Brain (tissue), 1 donor: ENCODE measurements around a stretch of chr6.

DNA sequence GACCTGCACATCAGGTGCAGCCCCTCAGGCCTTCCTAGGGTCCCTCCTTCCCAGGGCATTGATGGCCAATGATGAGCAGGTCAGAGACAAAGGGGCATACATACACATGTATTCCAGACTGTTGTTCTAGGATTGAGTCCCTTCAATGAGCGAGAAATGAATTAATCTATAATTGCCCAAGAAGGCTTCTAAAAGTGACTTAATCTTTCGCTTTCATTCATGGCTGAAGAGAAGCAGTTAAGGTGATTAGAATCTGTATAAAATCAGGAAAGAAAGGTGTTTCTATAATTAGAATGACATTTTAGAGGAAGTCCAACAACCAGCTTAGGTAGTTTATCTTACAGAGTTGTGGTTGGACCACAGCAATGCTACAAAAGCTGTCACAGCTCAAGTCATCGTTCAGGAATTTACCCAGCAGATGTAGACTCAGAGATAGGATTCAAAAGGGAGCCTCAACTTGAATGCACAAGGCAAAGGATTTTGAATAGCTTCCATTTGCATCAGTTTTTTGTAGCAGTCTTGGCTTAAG lies 27.0 kb upstream of the TBC1D7 start:
- RRBS = no CpG with 5 or more reads among the region's 3 CpGs

DNA sequence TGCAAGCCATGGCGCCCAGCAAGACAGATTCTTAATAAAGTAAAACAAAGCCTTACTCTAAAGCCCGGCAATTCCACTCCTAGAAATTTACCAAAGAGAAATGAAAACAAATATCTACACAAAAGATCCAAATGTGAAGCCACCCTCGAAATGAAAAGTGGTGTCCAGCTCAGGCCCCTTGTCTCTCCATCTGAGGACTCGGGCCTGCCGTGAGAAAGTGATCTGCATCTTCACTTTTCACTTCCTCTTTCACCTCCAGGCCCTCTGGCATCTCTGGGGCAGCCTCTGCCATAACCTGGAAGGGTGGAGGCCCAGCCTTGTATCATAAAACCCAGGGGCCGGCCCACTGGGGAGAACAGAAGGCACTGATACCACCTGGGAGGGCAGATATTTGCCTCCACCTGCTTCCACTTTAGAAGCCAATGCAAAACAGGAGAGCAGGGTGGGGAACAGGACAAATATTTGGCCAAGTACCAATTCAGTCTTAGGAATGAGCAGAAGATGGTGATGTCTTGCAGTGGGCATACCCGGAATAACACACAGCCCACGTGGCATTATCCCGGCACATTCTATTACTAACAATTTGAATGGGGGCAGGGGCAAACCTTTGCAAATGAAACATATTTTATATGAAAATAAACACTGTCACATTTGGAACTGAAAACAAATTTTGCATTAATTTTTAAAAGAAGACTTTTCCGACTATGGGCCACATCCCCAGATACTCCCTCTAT lies 69.0 kb upstream of the TBC1D7 start:
- RRBS = no CpG with 5 or more reads among the region's 10 CpGs

DNA sequence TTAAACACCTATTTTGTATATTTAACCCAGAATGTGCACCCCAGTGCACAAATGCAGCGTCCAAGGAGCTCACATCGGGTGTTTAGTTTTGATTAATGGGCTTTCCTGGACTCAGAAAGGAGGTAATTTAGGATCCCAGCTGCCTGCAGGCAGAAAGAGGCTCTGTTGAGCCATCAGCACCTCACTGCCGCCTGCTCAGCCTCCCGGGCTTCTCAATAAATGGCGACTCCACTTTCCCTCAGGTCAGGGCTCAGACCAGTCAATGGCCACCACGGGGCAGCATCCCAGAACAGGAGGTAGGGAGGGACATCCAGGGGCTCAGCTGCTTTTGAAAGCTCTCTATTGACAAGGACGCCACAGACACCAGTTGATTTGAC lies 70.2 kb upstream of the TBC1D7 start:
- RRBS = no CpG with 5 or more reads among the region's 7 CpGs

DNA sequence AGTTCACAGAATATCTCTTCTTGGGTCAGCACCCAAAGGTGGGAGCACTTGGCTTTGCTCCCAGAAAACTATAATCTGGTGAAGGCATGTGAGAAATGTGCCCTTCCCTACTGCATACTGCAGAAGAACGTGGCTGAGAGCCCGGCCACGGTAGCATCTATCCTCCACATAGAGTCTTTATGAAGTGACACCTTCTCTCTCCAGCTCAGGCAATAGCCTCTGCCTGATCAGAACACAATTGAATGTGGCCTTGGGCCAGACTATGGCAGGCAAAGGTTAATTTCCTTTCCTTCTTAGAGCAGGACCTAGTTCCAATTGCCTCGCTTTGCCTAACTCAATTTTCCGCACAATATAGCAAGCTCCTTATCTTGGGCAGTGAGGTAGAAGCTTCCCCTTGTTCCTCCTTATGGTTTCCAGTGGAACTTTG lies 79.4 kb downstream of the GFOD1 start:
- RRBS = no CpG with 5 or more reads among the region's 5 CpGs

- RRBS = no CpG with 5 or more reads among the region's 5 CpGs
Observed at GRCh38 chr6:13453602-13454356, 33.6 kb downstream of the GFOD1 start.

DNA sequence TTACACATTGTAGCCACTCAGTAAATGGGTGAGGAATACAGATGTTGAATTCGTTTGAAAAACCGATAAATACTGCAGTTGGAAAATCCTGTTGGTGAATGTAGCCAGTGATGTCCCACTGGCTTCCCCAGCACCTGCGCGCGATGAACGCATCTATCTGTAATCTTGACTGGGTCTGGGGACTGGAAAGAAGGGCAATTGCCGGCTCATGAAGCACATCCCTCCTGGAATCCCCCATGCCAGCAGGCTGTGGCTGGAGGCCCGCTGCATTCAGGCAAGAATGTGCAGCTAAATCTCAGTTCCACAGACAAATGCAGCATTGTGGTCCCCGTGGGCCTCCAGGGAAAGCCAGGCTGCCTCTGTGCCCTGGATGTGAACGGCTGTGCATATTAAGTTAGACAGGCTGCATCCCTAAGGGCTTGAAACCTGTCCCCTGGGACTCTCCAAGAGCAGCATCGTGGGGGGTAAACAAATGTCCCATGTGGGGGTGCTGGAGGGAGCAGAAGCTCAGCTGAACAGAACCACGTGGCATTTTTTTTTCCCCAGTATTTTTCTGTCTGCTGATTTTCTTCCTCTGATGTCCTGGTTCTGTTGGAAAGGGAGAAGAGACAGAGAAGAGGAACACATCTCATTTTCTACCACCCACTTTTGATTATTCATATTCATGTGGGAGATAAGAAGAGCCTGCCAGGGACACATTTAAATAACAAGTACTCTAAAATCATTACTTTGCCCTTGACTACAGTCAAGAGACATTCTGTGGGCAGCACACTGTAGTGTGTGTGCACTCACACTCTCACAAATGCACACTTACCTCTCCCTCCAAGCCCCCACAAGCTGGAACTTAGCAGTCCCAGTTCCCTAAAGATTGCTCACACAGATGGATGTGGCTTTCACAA lies 17.1 kb downstream of the GFOD1 start:
- RRBS = no CpG with 5 or more reads among the region's 12 CpGs

GRCh38 chr6:13573521-13573703 lies 989 bp upstream of the SIRT5 start:
- RRBS = no CpG with 5 or more reads among the region's 3 CpGs

GRCh38 chr6:13681765-13681964 lies 30.0 kb downstream of the RANBP9 start:
- RRBS = no CpG with 5 or more reads among the region's 3 CpGs

GRCh38 chr6:13687020-13687697 lies 24.5 kb downstream of the RANBP9 start:
- RRBS = no CpG with 5 or more reads among the region's 2 CpGs

DNA sequence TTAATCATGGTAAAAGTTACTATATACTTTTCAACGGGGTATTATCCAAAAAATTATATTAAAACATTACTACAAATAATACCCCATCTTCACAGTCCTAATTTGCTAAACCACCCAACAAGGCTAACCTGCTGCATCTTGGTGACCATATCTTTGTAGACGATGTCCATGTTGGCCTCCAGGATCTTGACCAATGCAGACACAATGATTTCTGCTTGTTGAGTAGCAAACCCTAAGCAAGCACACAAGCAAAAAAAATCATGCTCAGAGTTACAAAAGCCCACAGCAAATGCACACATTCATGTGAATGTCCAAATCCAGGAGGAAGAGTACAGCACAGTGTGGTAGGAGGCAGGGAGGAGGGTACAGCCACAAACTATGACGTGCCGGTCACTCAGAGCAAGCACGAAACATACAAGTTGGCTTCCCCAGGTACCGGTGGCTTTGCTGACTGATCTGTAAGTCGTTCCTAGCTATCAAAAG lies 12.2 kb downstream of the MCUR1 start:
- RRBS = 98% methylated on average over 2 of the region's 7 CpGs

DNA sequence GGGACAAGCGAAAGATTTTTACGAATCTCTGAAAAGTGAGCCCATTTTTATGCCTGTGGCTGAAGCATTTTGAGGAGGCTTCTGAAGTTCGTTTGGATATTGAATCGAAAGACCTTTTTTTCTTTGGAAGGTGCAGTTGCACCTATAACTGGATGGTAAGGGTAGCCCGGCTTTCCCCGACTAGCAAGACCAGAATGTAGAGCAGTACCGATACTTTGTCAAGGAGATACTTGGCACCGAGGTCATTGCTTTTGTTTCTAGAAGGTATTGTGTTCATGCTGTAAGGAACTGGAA lies 637 bp downstream of the RNF182 start:
- RRBS = no CpG with 5 or more reads among the region's 8 CpGs

GRCh38 chr6:14095169-14096011 lies 22.2 kb upstream of the CD83 start:
- RRBS = no CpG with 5 or more reads among the region's 10 CpGs

DNA sequence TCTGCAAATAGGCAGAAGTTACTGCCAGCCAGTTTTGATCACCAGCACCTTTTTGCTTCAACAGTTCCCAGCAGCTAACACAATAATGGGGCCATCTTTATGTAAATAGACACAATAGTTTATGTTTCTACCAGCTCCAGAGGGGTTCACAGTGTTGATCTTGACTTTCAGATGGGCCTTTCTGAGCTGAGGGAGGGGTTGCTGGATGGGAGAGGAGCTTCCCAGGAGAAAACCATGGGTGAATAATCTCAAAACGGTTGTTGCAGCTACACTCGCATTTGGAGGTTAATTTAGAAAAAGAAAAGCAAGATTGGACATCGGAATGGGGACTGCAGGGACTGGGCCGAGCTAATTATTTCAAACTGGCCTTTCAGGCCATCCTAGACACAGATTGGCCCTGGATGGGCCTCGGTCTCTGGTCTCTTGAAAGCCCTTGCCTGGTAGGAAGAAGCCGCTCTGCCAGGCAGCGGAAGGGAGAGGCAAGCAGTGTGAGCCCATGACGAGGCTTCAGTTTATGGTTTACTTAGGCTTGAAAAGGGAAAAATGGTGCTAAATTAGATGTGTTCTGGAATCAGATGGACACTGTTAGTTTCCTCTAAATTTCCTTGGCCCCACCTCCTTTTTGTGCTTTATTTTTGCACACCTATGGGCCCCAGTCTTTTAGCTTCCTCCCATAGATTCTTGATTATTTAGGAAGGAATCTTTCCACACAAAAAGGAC lies 11.5 kb downstream of the CD83 start:
- RRBS = no CpG with 5 or more reads among the region's 8 CpGs

DNA sequence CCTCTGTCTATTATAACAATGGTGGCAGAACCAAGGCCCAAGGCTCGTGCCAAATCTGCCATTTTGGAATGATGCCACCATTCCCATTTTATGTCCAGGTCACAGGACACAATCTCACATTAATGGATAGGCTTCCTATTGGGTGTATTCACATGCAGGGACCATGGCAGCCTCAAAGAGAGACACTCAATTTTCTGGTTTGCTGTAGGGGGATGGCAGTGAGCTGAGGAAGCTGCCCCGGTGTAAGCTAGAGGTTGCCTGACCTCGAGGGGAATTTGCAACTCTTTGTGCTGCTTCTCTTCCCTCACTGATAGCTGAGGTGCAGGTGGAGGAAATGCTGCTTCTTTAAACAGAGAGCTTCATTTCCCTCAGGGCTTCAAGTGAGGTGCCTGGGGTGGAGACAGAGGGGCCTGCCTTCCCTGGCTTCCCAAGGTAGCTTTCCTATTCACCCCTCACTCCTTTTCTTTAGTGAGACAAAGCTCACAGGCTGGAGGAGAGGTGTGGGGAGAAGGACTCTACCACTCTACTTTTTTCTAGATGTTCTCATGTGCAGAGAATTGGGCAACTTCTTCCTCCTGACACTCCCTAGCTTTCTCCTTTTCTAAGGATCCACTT lies 151.9 kb downstream of the CD83 start:
- RRBS = no CpG with 5 or more reads among the region's 3 CpGs

GRCh38 chr6:14712785-14713475 lies 532.9 kb upstream of the JARID2 start:
- RRBS = no CpG with 5 or more reads among the region's 8 CpGs

DNA sequence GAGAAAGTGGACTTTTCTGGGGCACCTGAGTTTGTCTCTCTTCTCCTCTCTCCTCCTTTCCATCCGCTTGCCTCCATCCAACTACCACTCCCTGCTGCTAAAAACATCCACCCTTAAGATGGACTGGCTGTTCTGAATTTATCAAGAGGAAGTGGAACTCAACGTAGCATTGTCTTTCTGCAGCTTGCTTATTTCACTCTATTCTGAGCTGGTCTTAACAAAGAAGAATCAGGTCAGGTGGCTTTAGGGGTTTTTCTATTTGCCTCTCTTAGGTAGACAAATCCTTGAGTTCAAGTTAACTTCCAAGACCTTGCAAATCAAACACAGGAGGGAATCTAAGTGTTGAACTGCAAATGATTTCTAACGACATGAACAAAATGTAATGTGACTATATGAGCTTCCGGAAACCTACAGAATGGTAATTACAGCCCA lies 516.3 kb upstream of the JARID2 start:
- RRBS = no CpG with 5 or more reads among the region's 4 CpGs

GRCh38 chr6:14758696-14758961 lies 487.2 kb upstream of the JARID2 start:
- RRBS = no CpG with 5 or more reads among the region's 4 CpGs

DNA sequence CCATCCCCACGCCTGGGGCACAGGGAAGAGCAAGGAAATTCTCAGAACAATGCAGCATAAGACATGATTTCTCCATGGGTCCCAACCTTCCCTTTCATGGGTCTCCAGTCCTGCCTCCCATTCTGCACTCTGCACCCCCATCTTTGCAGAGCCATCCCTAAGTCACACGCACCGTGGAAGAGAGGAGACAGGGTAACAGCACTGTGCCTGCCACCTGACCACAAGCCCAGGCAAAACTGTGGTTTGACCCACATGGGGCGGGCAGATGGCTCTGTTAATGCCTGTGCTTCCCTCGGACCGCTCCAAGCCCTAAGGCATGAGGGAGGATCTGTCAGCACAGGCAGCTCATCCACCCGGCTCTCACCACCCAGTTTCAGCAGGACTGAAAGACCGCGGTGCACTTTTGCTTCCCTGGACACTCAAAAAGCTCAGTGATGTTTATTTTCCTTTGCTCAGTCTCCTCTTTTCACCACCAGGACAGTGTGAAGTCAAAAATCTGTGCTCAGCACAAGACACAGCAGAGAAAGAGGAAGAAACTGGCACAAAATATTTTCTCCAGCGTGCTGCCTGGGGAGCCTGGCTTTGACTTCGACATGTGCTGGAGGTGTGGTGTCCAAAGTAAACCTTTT lies 441.9 kb upstream of the JARID2 start:
- RRBS = no CpG with 5 or more reads among the region's 11 CpGs

GRCh38 chr6:14815633-14816469 lies 430.0 kb upstream of the JARID2 start:
- RRBS = no CpG with 5 or more reads among the region's 12 CpGs